ENCODE results near the gene OR3A1.

- RRBS, result no CpG with 5 or more reads among the region's 16 CpGs
CAGE:
- cytosol, long polyA plus RNA, result no peak
- long polyA plus RNA, result no peak
- nucleus, long polyA plus RNA, result no peak
These were observed 10.9 kb downstream of the PAFAH1B1 start for GRCh38 chr17:2604153-2604963.

DNA sequence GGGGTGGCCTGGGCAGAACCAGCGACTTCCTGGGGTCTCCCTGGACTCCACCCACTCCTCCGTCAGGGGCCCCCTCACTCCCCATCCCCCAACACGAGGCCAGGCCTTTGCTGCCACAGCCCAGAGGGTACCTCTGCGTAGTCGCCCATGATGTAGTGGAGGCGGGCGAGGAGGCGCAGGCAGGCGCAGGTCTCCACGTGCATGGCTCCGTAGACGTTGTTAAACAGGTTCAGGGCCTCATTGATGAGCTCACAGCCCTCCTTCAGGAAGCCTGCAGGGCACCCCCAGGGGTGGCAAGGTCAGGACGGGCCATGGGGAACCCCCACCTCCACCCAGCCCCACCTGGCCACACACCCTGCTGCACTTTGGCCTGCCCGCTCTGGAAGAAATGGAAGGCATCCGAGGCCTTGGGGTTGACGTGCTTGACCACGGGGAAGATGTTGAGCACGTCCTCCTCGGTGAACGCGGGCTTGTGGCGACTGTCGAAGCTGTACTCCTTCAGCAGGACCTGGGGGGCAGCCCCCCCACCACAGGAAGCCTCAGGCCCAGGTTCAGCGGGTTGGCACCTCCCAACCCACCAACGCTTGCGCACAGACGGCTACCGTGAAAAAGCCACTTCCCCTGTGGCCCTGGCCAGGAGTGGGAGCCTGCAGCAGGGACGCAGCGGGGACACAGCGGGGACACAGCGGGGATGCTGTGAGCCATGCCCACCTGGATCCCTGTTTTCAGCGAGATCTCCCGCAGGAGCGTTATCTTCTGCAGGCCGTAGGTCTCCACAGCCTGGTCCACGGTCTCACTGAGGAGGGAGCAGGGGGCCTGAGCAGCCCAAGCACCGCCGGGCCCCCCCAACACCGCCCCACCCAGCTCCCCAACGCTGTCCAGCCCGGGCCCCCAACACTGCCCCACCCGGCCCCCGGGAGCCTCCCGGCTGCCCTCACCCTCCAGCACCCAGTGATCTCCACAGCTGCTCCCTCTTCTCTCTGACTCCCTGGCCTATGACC is 17.5 kb downstream of the CLUH start:
- RRBS, result 87% methylated on average over 4 of the region's 45 CpGs
CAGE:
- cytosol, long polyA plus RNA, result no peak
- long polyA plus RNA, result no peak
- nucleus, long polyA plus RNA, result no peak

DNA sequence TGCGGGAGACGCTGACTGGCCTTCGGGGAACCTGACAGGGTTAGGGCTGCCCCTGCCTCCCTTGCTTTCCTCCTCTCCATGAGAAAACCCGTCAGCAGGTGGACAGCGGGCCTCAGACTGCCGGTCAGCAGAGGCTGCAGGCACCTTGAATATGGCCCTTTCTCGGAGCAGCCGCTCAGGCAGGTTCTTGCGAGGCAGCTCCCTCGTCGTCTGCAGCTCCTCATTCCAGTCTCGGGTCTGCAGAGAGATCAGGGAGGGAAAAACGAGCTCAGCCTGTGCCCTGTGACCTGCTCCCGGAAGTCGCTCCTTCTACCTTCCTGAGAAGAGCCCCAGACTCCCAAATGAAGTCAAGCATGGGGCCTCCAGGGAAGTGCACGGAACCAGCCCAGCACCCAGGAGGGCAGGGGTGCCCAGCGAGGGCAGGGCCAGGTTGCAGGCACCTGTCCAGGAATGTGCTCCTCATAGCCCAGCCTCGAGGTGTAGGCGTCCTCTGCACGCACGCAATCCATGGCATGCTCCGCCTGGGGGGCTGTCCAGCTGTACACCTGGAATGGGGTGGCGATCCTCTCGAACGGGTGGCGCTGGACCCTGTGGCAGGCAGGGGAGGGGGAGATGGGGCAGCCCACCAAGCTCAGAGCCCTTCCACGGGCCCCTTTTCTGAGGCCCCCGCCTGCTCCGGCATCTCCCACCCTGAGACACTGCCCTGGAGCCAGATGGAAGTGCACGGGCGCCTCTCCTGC is 11.2 kb downstream of the CLUH start:
- RRBS, result no CpG with 5 or more reads among the region's 31 CpGs
CAGE:
- cytosol, long polyA plus RNA, result no peak
- long polyA plus RNA, result no peak
- nucleus, long polyA plus RNA, result no peak

DNA sequence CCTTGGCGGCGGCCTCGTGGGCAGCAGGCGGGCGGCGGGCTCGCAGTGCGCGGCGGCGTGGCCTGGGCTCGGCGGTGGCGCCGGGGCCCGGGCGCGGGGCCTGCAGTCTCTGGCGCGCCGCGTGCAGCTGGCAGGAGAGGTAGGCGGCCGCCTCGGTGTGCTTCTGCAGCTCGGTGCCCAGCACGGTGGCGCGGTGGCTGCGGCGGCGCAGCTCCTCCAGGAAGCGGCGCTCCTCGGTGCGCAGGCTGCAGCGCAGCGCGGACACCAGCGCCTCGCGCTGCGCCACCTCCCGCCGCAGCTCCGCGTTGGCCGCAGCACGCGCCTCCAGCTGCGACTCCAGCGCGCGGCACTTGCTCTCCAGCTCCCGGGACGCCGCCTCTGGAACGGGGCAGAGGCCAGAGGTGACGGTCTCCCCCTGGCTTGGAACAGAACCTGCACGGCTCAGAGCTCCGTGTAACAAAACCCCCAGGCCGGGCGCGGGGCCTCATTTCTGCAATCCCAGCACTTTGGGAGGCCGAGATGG is 13.1 kb upstream of the CLUH start:
- RRBS, result 91% methylated on average over 19 of the region's 65 CpGs
CAGE:
- cytosol, long polyA plus RNA, result no peak
- long polyA plus RNA, result no peak
- nucleus, long polyA plus RNA, result no peak

DNA sequence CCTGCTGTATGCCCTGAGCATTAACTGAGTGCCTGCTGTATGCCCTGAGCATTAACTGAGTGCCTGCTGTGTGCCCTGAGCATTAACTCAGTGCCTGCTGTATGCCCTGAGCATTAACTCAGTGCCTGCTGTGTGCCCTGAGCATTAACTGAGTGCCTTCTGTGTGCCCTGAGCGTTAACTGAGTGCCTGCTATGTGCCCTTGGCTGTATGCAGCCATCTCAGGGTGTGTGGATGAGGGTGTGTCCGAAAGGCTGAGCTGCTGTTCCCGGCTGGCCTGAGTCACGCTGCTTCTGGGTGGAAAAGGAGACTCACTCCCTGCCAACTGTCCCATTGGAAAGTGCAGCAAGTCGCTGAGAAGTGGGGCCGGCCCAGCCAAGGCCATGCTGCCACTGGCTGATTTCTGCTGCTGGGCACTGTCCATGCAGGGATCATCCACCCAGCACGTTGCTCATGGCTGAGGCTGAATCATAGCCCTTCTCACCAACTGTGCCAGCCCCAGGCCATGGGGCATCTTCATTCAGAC is 113.8 kb downstream of the OR1D5 start:
- RRBS, result 26% methylated on average over 4 of the region's 7 CpGs
CAGE:
- cytosol, long polyA plus RNA, result no peak
- long polyA plus RNA, result no peak
- nucleus, long polyA plus RNA, result no peak

DNA sequence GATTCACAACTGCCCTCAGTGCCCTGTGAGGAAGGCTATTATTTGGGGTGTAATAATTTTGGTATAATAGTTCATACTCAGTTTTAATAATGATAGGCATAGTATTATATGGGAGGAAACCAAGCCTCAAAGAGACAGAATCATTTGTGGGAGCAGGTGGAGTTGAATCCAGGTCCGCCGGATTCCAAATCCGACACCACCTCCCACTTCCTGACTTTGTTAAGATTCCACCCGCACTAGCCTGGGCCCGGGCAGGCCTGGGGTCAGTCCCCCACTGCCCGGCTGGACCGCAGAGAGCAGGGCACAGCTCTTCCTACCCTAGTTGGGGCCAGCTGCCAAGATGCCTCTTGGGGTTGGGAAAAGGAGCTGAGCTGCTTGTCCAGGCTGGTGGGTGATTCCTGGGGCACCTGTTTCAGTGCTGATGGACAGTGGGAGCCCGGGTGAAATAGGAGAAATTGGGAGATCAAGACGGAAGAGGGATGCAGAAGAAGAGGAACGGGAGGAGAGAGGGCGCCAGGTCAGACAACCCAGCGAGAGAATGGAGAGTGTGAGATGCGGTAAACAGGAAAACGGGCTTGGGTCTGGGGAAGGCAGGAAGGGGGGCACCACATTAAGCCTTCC is 54.0 kb downstream of the OR1D5 start:
- RRBS, result 98% methylated on average over 4 of the region's 14 CpGs
CAGE:
- cytosol, long polyA plus RNA, result no peak
- long polyA plus RNA, result no peak
- nucleus, long polyA plus RNA, result no peak

DNA sequence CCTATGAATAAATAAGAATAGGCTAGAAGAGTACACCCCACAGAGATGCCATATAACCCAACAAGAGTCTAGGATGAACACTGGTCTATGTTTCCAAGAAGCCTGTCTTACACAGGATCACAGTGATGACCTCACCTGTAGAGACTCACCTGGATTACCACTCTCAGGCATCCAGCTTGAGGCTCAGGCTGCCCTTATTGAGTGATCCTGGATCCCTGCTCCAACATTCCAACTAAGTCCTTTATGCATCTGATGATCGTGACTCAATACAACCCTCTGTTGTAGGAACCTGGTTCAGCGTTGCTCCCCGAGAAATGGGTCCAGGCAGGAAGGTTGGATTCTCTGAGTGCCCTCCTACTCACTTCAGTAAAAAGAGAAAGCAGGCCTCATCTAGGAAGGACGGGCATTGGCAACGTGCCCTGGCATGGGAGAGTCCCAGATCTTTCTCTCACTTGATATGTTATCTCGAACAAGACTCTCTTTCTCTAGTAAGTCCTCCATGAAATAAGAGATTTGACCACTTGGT is at the start of gene OR3A1:
OR3A1 (minus strand) TSS at position 227 of the 526 bp plus-strand sequence.
- RRBS, result no CpG with 5 or more reads among the region's 6 CpGs
CAGE:
- cytosol, long polyA plus RNA, result no peak
- long polyA plus RNA, result no peak
- nucleus, long polyA plus RNA, result no peak

DNA sequence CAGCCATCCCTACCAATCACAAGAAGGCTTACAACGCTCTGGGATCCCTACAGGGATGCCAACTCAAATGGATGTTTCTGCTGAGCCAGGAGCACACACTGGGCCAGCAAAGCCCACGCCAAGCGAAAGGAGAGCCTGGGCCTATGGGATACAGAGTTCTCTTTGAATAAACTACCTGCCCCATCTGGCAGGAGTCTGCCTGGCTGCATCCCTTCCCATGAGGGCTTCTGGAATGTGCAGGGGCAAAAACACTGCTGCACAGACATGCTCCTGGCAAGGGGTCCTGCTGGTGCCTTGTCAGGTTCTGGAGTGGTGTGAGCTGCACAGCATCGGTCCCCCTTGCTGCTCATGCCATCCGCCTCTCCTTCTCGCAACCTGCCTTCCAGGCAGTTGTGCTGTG is 265 bp upstream of the TRPV1 start:
- RRBS, result no CpG with 5 or more reads among the region's 6 CpGs
CAGE:
- cytosol, long polyA plus RNA, result no peak
- long polyA plus RNA, result no peak
- nucleus, long polyA plus RNA, result no peak

GRCh38 chr17:3647119-3647678 is 10.6 kb downstream of the CTNS start:
- RRBS, result no CpG with 5 or more reads among the region's 19 CpGs
CAGE:
- cytosol, long polyA plus RNA, result no peak
- long polyA plus RNA, result no peak
- nucleus, long polyA plus RNA, result no peak

- RRBS, result no CpG with 5 or more reads among the region's 9 CpGs
CAGE:
- cytosol, long polyA plus RNA, result no peak
- long polyA plus RNA, result no peak
- nucleus, long polyA plus RNA, result no peak
These were observed 3.8 kb upstream of the HASPIN start for GRCh38 chr17:3719733-3720461.

DNA sequence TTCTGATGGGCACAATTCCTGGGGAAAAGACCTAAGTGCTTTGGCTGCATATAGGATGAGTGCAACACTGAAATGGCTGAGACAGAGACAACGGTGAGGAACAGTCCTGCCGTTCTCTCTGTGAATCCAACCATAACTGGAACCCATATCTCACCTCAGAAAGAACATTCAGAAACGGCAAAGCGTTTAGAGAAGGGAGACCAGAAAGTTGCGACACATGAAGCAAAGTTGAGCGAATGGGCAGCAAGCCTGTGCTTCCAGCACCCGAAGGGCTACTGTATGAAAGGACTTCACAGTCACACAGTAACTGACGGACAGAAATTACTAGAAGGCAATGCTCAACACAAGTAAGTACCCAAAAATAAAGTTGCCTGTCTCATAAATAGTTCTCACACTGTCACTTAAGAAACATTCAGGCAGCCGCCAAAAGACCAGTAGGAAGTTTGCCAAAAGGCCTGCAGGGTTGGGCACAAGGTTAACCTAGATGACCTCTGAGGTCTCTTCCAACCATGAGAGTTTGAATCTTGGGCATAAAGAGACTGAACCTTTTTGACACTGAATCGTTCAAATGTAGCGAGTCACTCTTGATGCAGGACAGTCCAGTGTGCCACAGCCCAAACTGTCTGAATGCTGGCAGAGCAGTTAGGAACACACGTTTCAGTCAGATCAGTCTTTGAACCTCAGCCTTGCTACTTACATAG is 10.6 kb downstream of the NCBP3 start:
- RRBS, result no CpG with 5 or more reads among the region's 12 CpGs
CAGE:
- cytosol, long polyA plus RNA, result no peak
- long polyA plus RNA, result no peak
- nucleus, long polyA plus RNA, result no peak

DNA sequence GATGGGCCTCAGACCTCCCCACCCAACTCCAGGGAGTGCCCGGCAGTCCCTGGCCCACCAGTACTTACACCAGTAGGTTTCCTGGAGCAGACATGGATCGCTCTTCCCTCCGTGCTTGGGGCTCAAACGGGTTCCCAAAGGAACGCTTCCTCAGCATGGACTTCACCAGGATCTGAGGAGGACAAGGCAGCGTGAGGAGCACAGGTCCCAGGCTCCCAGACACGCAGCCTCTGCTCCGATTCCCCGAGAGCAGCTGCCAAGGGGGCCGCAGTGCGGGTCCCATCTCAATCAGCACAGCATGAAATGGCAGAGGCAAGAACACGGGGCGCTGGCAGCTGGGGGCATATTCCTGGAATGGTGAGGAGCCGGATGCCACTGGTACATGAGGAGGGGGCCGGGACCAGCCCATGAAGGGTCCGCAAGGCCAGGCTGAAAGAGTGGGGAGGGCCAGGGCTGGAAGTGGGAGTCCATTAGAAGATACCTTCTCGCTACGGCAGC is 19.8 kb upstream of the NCBP3 start:
- RRBS, result no CpG with 5 or more reads among the region's 18 CpGs
CAGE:
- cytosol, long polyA plus RNA, result no peak
- long polyA plus RNA, result no peak
- nucleus, long polyA plus RNA, result no peak

DNA sequence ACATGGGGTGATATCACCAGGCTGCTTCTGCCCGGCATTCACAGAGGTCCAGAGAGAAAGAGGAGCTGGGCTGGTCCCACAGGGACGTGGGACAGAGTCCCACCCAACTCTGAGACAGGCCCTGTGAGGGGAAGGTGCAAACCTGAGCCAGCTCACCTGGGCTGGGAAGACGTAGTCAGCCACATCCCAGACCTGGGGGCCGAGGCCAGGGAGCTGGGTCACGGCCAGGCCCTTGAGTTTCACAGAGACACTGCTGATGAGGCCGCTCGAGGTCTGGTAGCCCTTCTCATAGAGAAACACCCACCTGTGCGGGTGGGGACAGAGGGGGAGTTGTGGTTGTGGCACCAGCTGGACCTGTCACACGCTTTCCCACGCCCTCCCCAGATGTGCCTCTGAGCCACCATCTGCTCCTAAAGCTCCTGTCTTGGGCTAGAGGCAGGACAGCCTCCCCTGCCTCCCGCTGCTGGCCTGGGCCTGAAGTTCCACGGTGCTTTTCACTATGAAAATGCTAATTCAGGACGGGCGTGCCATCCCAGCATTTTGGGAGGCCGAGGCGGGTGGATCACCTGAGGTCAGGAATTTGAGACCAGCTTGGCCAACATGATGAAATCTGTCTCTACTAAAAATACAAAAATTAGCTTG is 11.1 kb downstream of the P2RX1 start:
- RRBS, result no CpG with 5 or more reads among the region's 16 CpGs
CAGE:
- cytosol, long polyA plus RNA, result no peak
- long polyA plus RNA, result no peak
- nucleus, long polyA plus RNA, result no peak

DNA sequence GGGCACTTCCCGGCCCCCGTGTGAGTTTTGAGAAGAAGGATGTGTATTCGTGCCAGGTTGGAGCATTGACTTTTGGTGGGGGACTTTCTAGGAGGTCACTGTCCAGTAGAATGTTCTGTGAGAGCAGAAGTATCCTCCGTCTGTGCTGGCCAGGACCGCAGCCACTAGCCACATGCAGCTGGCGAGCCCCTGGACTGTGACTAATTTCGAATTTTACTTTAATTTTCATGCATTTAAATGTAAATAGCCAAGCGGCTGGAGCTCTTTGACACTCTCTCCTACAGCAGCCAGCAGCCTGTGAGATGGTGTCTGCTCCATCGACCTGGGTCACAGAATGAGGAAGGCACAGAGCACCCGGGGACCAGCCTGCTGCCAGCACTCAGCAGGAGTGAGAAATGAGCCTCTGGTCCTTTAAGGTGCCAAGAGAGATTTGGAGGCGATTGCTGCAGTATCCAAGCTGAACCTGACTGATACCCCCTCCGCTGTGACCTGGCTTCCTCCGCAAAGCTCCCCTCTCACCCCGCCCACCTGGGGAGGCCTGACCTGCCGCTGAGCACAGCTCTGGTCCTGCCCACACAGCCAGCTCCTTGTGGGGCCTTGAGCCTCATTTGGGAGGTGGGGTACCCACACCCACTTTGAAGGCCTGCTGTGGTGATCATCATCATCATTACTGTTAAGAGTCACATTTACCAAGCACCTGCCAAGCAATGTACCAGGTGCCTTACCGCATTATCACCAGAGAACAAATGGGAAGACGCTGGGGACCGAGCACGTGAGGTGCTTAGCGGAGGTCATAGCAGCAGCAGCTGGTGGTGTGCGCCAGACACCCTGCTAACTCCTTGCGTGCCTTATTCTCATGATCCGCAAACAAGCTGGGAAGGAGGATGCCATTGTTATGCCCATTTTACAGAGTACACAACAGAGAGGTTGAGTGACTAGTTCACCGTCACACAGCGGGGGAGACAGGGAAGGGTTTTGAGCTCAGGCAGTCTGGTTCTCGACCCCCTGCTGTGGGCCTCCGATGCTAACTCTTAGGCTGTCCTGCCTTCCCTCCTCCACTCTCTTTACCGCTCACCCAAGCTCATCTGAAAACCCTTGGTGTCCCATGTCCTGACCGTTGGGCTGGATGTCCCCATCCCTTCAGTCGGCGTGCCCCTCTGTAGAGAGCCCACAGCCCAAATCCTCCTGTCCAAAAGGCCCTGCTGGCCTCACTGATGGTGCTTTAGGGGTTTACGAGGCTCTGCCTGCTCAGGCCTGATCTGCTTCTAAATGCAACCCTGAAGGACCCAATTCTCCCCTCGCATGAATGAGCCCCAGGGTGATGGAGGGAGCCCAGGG is 7.4 kb downstream of the ATP2A3 start:
- RRBS, result no CpG with 5 or more reads among the region's 33 CpGs
CAGE:
- cytosol, long polyA plus RNA, result no peak
- long polyA plus RNA, result no peak
- nucleus, long polyA plus RNA, result no peak

- RRBS, result no CpG with 5 or more reads among the region's 14 CpGs
CAGE:
- cytosol, long polyA plus RNA, result no peak
- long polyA plus RNA, result no peak
- nucleus, long polyA plus RNA, result no peak
These were observed 2.6 kb downstream of the ATP2A3 start for GRCh38 chr17:3961292-3962438.

GRCh38 chr17:3963152-3963934 is 894 bp downstream of the ATP2A3 start:
- RRBS, result 8% methylated on average over 6 of the region's 30 CpGs
CAGE:
- cytosol, long polyA plus RNA, result no peak
- long polyA plus RNA, result no peak
- nucleus, long polyA plus RNA, result no peak

GRCh38 chr17:3984100-3984345 is 19.8 kb upstream of the ATP2A3 start:
- RRBS, result no CpG with 5 or more reads among the region's 6 CpGs
CAGE:
- cytosol, long polyA plus RNA, result no peak
- long polyA plus RNA, result no peak
- nucleus, long polyA plus RNA, result no peak

DNA sequence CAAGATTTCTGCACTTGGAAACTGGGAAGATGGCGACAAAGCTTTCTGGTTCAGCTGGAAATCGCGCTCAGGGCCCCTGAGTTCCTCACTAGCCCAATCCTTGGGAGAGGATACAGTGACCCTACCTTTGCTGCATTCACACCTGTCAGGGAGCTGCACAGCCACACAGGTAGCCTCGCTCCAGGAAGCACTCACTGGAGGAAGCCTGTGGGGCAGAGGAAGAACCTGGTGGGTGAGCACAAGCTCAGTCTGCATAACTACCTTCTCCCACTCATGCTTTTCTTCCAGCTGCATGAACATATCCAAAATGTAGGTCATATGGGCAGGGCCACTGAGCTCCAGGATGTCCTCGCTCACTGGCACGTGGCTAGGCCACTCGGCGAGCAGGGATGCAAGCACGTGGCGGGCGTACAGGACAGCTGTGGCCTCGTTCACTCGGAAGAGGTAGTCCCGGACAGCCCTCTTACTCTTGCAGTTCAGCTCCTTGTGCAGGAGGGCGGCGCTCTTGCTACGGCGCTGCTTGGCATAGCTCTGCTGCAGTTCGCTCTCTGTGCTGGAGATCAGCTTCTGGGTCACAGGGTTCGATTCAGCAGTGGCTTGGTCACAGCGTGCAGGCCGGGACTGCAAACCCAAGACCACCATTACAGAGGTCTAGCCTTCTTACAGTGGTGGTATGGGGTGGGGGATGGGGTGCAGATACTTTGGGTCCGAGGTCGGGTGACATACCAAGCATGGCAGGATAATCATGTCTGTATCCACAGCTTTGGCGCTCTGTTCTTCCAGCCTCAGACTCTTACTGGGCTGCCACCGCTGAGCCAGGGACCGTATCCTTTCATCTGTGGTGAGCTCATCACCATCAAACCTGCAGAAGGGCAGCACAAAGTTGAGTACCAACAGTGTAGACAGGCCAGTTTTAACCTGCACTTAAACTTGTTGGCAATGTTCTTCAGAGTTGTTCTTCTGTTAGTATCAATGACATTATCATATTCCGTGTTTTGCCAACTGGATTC is 53.2 kb upstream of the ATP2A3 start:
- RRBS, result no CpG with 5 or more reads among the region's 28 CpGs
CAGE:
- cytosol, long polyA plus RNA, result no peak
- long polyA plus RNA, result no peak
- nucleus, long polyA plus RNA, result no peak

- RRBS, result no CpG with 5 or more reads among the region's 19 CpGs
CAGE:
- cytosol, long polyA plus RNA, result no peak
- long polyA plus RNA, result no peak
- nucleus, long polyA plus RNA, result no peak
These were observed 55.4 kb upstream of the ATP2A3 start for GRCh38 chr17:4019491-4020091.

DNA sequence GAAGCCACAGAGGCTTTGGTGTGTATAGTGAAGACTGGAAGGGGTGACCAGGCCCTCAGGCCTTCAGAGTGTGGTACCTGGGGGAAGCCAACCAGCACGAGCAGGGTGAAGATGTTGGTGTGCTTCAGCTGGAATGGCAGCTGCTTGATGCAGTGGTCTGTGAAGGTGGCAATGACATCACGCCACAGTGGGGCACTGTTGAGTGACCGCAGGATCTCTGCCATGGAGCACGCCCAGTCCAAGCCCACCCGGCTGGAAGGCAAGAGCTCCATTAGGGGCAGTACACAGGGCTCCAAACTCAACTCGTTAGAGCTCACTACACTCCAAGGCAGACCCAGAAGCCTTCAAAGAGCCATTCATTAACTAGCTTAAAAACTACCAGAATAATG is 68.5 kb upstream of the ATP2A3 start:
- RRBS, result no CpG with 5 or more reads among the region's 6 CpGs
CAGE:
- cytosol, long polyA plus RNA, result no peak
- long polyA plus RNA, result no peak
- nucleus, long polyA plus RNA, result no peak

Measured in SK-N-SH (cell line).